ENCODE data around the genes TSPO, TTLL12 and PNPLA3.

DNA sequence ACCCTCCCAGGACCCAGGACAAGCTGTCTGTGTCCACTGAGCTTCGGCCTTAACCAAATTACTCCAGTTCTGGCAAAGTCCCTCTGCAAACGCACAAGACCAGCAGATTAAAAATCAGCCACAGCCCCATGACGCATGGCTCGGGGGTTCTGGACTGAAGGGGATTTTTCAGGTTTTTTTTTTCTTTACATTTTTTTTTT lies 32.2 kb upstream of the A4GALT start:
- PRO-cap, result no peak

DNA sequence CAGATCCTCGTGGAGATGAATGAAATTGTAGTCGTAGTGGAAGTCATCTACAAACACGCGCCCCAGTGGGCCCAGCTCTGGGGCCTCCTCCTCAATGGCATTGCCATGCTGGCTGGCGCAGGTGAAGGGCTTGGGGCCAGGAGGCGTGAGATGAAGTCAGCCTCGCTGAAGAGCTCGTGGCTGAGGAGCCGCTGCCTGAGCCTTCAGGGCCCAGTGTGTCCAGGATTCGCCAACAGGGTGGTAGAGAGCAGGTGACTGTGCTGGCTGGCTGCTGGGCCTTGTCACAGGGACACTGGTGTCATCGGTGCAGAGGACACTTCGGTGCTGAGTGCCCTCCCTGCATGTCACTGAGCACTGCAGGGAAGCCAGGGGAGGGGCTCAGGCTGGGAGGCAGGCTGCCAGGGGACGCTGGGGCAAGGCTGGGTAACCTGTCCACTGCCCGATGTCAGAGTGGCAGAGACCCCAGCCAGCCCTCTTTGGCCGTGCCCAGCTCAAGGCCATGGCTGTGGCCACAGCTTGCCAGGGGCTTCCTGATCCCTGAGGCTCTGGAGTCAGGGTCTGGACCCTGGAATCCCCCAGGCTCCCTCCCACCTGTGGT lies 64.1 kb downstream of the ARFGAP3 start:
- PRO-cap, result no peak

GRCh38 chr22:42794575-42795350 lies 62.3 kb downstream of the ARFGAP3 start:
- PRO-cap, result no peak

- PRO-cap, result no peak
Observed at GRCh38 chr22:42806112-42806694, 50.9 kb downstream of the ARFGAP3 start.

DNA sequence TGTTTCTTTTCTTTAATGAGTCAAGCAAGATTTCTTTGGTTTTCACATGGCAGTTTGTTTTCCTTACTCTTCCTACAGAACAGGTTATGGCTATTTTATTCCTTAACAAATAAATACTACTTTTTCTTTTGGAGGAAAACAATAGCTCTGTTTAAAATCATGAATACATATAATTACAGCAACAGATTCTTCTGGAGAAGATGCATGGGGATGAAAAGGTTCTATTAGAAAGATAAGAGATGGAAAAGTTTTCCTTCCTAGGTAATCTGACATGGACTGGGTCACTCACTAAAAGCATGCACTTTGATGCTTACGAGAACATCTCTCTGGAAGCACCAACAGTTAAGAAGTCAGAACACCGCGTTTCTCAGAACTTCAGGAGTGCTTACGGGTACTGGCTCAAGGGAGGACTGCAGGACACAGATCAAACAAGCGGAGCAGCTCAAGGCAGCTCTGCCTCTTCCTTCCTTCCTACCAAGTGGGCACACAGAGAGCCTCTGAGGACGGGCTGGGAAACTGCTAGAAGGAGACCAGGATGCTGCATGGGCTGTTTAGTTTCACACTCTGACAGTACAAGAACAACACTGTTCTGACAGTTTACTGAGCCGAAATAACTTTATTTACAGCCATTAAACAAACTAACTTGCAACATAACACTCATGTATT lies 37.8 kb downstream of the ARFGAP3 start:
- PRO-cap, result no peak

DNA sequence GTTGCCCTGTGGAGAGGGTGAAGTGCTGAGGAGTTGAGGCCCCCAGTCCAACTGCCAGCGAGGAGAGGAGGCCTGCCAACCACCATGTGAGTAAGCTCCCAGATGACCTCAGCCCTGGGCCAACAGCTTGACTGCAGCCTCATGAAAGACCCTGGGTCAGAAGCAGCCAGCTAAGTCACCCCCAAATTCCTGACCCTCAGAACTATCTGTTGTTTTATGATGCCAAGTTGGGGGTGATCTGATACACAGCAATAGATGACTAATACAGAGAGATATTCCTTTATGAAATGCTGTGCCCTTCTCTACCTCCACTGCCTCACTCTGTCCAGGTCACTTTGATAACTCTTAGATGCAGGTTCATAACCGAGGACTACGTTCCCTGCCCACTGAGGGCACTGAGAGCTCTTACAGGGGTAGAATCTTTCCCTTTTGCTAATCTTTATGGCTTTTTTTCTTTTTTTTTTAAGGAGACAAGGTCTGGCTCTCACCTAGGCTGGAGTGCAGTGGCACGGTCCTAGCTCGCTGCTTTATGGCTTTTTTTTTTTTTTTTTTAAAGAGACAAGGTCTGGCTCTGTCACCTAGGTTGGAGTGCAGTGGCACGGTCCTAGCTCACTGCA lies 7.9 kb downstream of the ARFGAP3 start:
- PRO-cap, result no peak

GRCh38 chr22:42867486-42868128 lies 10.5 kb upstream of the ARFGAP3 start:
- PRO-cap, result no peak

DNA sequence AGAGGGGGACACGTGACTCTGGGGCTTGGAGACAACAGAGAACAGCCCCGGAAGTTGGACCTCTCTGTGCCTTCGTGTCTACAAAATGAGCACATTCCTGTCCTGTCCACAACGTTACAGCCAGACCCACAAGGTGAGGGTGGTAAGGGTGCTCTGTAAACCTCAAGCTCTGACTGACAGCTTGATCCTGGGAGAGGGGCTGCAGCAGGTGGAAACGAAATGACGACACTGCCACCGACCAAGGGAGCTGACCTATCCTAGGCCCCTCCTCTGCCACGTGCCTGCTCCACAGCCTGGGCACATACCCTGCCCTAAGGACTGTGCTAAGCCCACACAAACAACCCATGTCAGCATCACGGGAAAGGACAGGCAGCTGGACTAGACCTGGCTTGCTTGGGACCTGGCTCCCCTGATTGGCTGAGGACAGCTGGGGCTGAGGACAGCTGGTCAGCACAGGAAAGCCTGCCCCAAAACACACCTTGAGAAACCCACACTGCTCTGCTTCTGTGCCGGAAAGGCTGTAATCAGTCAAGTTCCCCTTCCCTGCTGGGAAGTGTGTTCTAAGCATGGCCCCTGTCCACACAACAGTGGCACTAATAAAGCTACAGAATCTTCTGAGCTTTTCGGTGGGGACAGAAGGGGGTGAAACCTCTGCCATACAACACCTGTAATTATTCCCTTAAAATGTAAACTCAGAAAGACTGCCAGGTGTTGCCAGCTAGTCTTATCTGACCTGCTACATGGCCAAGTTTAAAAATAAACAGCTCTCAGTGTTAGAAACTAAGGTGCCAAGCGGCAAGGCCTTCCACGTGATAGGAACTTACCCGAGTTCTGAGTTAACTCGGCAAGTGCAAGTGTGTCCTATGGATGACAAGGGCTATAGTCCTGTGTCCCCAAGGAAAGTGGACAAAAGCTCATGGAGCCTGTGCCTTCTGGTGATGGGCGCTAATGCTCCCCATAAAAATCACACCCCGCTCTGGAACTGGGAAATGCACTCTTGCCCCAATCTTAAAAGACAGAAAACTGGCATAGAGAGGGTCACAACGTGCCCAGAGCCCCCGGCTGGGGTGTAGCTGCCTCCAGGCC lies 35.6 kb upstream of the ARFGAP3 start:
- PRO-cap, result no peak

DNA sequence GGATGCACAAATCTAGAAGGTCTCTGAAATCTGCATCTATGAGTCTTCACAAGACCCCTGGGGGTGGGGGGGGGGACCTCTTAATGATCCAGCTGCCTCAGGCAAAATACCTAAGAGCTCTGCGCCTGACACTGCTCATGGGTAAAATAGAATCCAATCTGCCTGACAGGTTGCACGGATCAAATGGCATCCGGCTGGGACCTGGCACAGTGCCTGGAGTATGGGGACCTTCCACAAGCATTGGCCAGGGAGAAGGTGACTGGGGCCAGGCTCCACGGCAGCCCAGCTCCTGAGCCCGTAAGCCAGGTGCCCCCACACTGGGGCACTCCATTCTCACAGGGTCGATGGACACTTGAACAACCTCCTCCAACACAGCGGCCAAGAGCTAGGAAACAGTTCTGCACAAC lies 67.3 kb downstream of the PACSIN2 start:
- PRO-cap, result no peak

DNA sequence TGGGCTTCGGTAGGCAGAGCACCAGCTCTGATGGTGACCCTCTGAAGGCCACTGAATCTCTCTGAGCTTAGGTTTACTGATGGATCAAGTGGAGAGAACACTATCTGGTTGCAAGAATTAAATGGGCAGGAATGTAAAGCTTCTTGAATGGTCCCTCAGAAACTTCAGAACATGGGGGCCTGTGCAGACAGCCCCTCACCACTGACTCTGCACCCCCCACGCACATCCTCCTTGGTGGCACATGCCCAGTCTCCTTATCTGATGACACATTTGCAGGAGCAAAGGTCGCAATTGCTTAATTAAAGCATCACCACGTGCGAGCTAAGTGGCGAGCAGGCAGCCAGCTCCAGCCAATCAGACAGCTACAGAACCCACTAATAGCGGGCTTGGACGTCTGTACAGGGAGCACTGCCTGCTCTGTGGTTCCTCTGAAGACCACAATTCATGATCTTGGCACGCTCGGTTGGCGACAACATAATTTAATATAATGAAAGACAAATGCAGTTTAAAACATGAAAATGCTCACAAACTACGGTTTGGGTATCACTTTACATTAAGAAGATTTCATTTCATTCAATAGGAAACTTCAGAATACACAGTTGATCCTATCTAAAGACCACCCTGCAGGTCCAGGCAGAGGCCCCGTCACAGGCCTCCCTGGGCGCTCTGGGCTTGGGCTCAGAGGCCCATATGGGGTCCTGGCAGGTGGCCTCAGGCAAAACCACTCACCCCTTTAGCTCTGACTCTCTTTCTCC lies 10.6 kb downstream of the PACSIN2 start:
- PRO-cap, result no peak

GRCh38 chr22:43150890-43151694 lies at the start of gene TSPO:
TSPO (plus strand) TSS chr22:43151559.
- PRO-cap, result unidirectional peak, plus-strand start at chr22:43151392; bidirectional peak, plus-strand start at chr22:43151573, minus-strand start at chr22:43151448

- PRO-cap, result unidirectional peak, minus-strand start at chr22:43154142
Observed at GRCh38 chr22:43153694-43154142, 2.4 kb downstream of the TSPO start.

DNA sequence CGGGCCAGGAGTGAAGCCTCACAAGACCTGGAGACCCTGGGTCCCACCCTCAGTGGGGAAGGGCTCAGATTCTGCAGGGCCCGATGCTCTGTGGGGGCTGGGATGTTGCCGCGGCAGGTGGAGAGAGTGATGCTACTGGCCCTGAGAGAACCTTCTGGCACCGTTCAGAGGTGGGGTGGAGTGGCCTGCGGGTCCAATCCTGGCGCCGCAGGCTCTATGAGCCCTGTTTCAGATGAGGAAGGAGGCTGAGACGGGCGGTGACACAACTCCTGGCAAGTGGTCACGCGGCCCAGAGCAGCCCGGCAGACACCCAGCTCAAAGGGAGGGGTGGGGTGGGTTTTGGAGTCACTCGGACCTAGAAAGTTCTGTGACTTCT lies 3.4 kb downstream of the TSPO start:
- PRO-cap, result unidirectional peak, minus-strand start at position 153 of the sequence

DNA sequence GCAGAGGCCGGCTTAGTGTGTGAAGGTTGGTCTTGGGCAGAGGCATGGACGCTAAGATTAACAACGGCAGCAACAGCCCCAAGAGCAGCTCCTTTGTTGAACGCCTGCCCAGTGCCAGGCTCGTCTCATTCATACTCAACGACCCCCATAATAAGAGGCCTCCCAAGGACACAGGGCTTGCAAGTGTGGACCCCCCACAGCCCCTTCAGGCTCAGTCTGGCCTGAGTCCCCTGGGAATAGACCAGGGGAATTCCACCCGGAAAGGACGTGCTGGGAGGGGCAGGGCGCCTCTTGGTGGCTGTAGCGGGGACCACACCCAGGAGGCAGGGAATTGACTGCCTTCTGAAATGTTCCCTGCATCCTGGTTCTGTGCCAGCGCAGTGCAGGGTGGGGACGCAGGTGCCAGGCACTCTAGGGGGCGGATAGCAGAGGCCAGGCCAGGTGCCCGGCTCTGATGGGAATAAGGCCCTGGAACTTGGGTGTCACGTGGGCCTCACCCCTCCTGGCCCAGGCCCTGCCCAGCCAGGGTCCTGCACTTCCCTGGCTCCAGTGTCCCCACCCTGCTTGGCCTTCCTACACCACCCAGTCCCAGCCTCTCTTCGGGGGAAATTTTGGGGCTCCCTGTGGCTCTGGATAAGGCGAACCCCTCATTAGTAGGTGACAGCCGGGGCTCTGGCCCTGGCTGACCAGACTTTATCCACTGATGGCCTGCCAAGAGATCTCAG lies 8.5 kb downstream of the TSPO start:
- PRO-cap, result bidirectional peak, plus-strand start at position 549 of the sequence, minus-strand start at position 238 of the sequence

DNA sequence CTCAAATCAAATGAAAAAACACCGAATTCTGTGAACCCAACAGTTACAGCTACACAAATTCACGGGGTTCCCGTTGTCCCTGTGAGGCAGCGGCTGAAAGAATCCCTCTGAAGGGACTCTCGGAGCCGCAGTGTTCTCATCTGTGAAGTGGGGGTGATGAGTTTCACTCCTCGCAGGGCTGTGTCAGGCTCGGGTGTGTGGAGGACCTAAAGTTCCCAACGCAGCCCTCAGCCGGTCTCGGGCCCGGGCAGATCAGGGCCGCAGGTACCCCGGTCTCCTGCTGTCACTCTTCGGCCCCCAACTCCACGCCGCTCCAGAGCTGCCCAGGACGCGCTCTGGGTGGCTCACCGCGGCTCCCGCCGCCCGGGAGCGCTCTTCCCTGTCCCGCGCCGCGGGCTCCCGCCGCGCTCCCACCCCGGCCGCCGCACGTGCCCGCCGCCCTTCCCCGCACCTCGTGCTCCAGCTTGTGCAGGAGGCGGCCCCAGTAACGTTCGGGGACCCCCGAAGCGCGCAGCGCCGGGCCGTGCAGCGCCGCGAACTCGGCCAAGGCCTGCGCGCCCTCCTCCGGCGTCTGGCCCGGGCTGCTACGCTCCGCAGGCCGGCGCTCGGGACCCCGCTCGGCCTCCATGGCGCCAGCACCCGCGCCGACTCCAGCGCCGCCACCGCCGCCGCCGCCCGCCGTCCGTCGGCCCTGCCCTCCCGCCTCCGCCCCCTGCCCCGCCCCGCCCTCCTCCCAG lies at the start of gene TTLL12:
Gene TTLL12 (minus strand): TSS at position 693 of the 737 bp plus-strand sequence.
- PRO-cap, result unidirectional peak, minus-strand start at position 337 of the sequence; unidirectional peak, minus-strand start at position 355 of the sequence; unidirectional peak, minus-strand start at position 687 of the sequence

- PRO-cap, result no peak
Observed at GRCh38 chr22:43275755-43276125, 67.4 kb downstream of the SCUBE1 start.

- PRO-cap, result unidirectional peak, plus-strand start at chr22:43923805
Observed at GRCh38 chr22:43922944-43924163, at the start of gene PNPLA3. PNPLA3 (plus strand) TSS chr22:43923805.

DNA sequence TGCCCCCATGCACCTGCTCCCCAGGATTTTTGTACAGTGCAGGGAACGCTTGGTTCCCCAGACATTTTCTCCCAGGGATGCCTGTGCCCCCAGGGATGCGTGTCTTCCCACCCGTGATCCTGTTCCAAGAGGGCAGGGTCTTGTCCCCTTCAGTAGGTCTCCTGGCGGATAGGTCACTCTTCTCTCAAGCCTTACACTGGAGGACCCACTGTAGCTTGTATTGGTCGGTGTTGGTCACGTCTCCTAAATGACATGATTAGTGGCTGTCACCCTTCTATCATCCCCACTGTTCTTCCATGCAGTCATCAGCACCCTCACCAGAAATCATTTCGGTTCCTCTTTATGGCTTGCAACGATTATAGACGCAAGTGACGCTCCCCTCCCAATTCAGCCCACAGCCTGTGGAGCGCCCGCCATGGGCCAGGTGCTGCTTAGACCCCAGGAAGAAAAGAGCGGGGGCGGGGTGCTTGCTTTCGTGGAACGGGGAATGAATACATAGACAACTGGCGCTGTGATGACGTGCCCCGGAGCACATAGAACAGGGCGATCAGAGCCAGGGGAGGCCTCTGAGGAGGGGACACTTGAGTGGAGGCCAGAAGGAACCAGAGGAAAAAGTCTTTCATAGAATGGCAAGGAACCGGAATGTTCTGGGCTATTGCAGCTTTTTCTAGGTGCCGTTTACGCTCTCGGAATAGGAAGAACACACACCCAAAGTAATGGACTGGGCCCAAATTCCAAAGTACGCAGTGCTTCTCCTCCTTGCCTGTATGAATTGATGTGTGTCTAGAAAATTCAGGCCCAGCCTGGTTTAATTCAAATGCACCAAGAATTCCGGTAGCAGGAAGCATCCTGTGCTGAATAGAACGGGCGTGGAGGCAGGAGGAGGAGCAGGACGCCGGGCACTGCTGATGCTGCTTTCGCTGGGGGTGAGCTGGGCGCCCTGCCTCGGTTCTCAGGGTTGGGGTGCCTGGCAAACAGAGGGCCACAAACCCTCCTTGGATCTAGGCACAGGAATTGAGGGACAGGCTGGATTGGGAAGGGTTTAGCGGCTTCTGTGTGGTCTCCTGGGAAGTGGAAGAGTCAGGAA lies 1.7 kb downstream of the PARVB start:
- PRO-cap, result bidirectional peak, plus-strand start at position 550 of the sequence, minus-strand start at position 316 of the sequence

DNA sequence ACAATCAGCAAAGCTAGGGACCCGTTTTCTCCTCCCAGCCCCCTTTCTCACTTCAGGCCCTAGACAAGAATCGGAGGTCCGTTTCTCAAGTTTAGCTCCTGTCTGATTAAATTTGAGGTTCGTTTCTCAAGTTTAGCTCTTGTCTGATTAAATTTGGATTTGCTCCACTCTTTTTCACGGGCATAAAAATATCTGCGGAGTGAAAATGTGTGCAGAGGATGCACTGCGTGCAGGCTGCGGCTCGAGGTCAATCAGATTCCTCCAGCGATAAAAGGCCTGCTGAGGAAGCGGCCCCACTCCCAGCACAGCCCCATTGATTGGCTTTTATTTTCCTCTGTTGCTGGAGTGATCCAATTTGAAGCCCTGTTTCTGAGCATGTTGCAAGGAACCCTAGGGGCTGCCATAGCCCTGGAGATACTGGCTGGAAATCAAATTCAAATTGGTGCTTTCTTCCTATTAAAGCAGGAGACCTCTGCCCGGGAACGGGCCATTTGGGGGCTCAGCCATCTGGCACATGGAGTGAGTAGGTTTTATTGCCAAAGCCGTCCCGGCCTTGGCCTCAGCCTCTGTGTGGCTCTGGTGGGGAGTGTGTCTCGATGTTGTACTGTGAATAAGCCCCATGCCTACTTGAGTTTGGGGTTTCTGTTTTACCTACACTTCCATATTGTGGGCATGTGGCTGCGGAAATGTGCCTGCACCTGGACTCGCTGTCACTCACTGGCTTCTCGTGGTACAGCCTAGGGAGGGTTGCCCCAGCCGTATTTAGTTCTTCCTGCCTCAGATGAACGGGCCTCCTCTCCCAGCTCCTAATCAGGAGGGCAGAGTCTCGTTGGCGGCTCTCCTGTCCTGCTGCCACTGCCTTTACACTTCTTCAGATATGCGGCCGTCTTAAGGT lies 25.4 kb downstream of the PARVB start:
- PRO-cap, result no peak

GRCh38 chr22:44338297-44338610 lies 25.5 kb upstream of the SHISAL1 start:
- PRO-cap, result no peak

Data from gallbladder (tissue), 1 donor.